Neural crest cell (in vitro differentiated cells): ENCODE data around the gene HES5.

GRCh38 chr1:2307568-2308028, 79.5 kb downstream of the SKI start:
- PRO-cap, result no peak

DNA sequence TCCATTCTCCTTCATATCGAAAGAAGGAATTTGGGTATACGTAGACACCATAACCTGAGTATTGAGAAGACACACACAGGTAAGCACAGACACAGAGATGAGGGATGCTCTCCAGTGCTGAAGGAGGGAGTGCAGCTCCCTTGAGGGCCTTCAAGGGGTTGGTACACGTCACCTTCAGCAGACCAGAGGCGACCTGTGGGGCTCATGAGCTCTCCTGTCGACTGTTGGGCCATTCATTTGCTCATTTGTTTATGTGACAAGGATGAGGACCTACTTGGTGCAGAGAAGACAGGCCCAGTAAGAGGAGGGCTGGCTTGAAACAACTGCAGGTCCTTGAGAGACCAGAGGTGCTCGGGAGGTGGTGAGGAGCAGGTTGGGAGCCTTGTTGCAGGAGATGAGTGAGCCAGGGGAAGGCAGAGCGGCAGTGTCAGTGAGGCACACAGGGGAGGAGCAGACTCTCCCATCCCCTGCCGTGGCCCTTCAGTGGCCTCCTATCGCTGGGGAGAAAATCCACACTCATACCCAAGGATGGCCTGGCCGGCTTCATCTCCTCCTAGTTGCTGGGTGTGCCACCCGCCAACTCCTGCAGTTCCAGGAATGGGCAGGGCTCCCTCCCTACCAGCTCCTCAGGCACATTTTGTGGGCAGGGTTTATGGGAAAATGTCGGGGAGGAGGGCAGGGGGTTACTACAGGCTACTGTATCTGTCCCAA, 1.3 kb downstream of the MORN1 start:
- PRO-cap, result no peak

GRCh38 chr1:2477925-2478652, 2.0 kb downstream of the PLCH2 start:
- PRO-cap, result no peak

DNA sequence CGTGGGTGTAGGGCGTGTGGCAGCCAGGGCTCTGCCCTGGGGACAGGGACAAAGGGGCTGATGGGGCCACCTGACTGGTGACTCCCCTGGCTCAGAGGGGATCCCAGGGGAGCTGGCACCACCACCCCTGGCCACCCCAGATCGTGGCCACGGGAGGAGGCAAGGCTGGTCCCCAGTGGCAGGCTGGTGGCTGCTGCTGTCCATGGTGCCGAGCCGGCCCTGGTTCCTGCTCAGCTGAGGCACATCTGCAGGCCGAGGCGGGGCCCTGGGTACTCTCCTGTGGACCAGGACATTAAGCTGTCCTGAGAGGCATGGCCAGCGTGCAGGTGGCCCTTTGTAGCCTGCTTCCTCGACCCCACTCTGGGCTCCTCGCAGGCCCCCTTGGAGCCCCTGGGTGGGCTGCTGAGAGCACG, 6.5 kb downstream of the PLCH2 start:
- PRO-cap, result no peak

GRCh38 chr1:2530155-2530752, at the start of gene HES5:
HES5 (minus strand) TSS chr1:2530263.
- PRO-cap, result unidirectional peak, minus-strand start at chr1:2530263

DNA sequence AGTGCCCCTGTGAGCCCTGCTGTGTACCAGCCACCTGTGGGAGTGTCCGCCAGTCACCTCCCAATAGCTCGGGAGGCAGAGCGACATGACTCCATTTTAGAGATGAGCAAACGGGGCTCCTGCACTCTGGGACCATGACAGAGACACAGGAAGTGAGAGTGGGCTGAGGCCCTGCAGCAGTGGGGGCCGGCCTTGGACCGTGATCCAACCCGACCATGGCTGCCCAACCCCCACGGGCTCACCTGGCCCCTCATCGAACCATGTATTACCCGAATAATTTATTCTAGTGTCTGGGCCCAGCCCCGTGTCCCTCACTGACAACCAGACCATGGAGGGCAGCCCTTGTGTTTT, 8.5 kb upstream of the TNFRSF14 start:
- PRO-cap, result no peak

DNA sequence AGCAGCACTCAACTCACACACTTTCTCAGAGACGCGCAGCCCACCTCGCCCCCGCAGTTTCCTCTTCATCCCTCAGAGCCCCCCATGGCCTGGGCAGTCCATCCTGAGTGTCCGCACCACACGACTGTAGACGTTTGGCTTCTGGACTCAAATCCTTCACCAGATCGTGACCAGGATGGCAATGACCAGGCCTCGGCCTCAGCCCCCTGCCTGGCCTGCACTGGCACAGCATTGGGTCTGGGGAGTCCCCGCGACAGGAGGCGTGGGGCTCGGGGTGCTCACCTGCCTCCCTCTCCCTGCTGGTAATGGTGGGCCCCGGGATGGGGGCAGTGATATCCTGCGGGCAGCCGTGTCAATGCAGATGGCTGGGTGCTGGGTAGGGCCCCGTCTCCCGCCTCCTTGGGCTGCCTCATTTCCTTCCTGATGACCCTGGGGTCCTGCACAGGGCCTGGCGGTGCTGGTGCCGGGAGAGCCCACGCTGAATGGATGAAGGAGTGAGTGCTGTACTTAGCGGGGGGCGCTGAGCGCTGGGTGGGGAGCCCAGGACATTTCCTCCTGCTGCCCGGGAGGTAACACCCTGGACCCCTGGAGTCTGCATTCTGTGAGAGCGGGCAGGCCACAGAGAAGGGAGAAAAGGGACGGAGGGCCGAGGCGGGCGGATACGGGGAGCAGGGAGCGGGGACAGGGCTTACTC, 2.2 kb upstream of the TNFRSF14 start:
- PRO-cap, result no peak

DNA sequence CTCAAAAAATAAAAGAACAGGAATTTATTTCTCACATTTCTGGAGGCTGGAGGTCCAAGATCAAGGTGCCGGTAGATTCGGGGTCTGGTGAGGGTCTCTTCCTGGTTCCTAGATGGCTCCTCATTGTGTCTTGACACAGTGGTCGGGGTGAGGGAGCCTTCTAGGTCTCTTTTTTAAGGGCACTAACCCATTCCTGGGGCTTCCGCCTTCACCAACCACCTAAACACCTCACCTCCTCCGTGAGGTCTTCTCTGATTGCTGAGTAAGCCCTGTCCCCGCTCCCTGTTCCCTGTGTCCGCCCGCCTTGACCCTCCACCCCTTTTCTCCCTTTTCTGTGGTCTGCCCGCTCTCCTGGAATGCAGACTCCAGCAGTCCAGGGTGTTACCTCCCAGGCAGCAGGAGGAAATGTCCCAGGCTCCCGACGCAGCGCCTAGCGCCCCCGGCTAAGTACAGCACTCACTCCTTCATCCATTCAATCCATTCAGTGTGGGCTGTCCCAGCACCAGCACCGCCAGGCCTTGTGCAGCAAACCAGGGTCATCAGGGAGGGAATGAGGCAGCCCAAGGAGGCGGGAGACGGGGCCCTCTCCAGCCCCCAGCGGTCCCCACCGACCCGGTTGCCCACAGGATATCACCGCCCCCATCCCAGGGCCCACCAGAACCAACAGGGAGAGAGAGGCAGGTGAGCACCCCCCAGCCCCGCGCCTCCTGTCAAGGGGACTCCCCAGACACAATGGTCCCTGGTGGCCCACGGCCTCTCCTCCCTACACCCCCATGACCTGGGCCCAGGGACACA, 10.0 kb downstream of the TNFRSF14 start:
- PRO-cap, result no peak

DNA sequence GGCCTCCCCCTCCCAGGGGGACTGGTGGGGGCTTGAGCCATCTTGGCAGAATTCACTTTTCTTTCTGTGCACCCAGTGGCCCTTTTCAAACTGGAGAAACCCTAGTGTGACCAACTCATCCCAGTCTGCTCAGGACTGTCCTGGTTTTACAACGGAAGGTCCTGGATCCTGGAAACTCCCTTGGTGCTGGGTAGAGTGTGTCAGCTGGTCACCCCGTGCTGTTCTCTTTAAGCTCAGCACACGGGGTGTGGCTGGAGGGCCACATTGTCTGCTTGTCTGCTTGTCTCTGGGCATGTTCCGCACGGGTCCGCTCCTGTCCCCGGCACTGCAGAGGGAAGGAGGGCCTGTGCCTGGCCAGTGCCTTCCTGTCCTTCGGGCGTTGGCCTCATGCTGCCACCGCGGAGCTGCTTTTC, 45.8 kb upstream of the TTC34 start:
- PRO-cap, result no peak

GRCh38 chr1:3074173-3075270, 5.5 kb downstream of the PRDM16 start:
- PRO-cap, result no peak

DNA sequence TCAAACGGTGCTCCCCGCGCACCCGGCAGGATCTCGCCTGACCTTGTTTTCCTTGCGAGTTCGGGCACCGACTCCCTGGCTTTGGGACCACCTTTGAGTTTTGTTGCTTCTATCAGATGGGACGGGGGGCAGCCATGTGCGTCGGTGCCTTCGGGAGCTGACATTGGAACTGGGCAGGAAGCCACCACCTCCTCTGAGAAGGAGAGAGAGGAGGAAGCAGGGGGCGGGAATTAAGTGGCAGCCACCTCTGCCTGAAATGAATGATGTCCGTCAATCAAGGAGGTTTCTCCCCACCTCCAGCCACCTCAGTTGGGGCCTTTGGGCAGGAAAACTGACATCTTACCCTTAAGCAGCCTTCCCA, 119.6 kb downstream of the PRDM16 start:
- PRO-cap, result no peak

GRCh38 chr1:3251037-3251693, 182.2 kb downstream of the PRDM16 start:
- PRO-cap, result no peak

DNA sequence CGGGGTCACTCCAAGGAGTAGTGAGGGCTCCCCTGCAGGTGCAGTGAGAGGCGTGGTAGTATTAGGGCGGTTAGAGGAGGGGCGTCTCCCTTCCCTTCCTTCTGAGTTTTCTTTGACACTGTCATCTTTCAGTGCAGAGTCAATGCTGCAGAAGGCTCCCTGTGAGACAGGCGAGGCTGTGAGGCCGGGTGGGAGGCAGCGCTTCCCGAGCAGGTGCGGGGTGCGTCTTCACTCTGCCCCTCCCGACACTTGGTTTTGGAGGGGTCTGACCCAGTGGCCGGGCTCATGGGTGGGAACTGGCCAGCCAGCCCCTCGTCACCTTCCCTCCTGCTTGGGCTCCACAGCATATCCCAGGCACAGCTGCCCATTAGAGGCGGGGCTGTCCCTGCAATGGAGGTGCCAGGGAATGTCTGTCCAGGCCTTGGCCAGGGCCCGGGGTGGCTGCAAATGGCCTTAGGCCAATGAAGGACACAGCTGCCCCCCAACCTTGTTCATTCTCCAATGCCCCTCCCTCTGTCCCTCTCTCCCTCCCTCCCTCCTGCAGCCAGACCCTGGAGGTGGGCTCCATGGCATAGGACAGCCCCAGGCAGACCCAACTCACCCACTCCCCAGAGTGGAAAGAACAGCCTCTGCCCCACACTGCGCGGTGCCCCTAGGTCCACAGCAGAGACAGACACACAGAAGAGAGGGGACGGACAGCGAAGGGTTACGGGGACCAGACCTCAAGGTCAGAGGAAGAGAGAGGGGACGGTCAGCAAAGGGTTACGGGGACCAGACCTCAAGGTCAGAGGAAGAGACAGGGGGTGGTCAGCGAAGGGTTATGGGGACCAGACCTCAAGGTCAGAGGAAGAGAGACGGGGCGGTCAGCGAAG, 171.4 kb upstream of the ARHGEF16 start:
- PRO-cap, result no peak

- PRO-cap, result no peak
Observed at GRCh38 chr1:3355701-3356748, 98.4 kb upstream of the ARHGEF16 start.

DNA sequence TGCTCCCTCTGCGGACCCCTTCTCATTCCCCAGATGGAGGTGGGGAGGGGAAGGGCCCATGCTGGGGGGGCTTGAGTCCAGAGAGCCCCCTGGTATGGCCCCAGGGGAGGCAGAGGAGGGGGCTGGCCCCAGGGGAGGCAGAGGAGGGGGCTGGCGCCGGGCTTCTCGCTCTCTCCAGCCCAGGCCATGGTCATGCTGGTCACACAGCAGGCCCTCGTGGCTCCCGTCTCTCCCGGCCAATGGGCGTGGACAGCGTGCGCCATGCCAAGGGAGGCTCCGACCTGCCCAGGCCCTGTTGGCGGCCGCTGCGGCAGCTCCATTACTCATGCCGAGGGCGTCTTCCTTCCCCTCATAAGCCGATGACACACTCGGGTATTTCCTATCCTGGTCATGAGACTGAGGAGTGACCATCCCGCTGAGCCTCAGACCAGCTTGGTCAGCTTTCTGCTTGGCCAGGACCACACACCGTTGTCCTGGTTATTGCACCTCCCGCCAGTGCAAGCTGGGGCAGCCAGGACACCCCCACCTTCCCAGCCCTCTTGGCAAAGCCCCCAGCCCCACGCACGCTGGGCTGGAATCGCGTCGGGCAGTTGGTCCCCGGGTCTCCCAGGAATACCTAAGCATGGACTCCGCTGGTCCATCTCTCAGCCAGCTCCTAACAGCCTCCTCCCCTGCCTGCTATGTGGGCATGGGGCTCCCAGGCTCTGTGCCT, 49.7 kb downstream of the ARHGEF16 start:
- PRO-cap, result no peak

DNA sequence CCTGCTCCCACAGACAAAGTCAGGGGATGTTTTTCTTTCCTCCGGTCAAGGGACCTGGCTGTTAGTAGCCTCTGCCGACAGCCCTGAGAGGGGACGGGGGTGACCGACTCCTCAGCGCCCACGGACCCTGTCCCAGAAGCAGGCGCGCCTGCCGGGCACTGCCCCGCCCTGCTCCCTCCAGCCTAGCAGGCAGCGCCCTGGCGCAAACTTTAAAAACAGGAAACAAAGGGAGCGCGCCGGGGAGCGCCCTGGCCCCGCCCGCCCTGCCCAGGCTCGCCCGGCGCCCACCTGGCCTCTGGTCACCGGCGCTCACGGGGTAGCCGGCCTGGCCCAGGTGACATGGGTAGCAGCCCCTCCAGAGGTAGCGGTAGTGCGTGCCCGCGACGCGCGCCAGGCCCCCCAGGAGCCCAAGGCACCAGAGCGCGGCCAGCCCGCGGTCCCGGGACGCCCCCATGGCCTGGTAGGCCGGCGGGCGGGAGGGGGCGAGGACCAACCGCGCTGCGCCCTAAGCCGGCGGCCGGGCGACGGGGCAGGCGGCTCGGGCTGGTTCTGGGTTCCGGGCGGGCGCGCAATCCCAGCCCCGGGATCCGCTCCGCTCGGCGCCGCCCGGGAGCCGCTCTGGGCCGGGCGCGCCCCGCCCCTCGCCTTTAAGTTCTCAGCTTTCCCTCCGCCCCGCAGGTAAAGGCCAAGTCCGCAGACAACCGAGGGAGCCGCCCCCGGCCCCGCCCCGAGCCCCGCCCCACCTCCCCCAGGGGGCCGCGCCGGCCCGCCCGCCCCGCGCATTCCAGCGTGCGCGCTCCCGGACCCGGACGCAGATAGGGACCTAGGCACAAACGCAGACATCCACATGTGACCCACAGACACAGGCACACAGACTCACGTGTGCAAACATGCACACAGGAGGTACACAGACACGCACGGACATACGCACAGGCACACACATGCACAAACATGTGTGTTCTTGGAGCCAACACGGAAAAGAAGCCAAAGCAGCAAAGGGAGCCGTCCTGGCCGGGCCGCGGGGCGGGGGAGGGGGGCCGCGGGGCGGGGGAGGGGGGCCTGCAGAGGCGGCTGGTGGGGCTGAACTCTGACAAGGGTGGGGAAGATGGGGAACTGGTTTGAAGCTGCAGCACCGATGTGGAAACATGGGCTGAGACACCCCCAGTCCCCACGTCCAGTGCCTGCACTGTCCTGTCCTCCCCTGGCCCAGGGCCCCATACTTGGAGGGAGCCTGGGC, 76.7 kb downstream of the ARHGEF16 start:
- PRO-cap, result bidirectional peak, plus-strand start at position 830 of the sequence, minus-strand start at position 620 of the sequence

DNA sequence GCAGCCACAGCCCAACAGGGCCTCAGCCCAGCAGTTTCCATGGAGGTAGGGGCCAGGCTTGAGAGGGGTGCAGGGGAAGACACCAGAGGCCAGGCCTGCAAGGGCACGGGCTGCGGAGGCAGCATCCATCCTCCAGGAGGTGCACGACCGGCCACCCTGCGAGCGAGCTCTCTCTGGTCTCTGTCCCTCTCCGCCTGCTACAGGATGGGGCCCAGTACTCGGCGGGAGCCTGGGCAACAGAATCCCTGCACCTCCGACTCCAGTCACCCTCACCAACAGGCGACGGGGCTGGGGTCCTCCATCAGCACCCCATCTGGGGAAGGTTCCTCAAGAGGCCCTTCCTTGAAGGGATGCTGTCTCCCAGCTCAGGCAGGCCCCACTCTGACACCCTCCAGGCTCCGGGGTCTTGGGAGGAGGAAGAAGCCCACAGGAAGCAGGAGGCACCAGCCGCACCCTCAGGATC, 77.8 kb downstream of the MEGF6 start:
- PRO-cap, result no peak

DNA sequence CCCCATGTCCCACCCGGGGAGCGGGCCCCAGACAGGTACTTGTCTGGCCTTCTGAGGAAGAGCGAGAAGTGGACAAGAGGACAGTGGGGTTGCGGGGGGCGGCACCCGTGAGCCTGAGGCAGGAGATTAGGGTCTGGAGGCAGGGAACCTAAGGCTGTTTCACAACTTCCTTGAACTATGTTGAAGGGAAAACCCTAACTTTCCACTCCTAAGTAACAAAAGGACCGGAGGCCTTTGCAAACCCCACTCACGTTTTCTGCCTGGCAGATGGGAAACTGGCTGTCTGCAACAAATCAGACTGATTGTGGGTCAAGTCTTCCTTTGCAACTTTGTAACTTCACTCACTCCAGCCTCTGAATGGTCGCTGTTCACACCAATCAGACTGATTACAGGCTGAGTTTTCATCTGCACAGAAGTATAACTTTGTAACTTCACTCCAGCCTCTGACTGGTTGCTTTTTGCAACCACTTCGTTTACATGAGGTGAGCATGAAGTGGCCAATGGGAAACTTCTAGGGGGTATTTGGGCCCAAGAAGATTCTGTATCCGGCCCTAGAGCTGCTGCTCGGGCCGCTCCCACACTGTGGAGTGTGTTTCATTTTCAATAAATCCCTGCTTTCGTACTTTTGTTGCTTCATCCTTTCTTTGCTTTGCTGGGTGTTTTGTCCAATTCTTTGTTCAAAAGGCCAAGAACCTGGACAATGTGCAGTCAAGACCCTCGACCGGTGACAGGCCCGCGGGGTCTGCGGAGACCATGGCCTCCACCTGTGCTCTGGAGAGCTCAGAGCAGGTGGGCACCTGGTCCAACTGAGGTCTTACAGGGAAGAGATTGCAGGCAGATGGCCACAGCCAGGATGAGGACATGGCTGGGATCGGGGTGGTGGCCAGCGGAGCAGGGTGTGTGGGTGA, 11.0 kb upstream of the CCDC27 start:
- PRO-cap, result no peak

- PRO-cap, result no peak
Observed at GRCh38 chr1:3975752-3976207, 75.7 kb upstream of the C1orf174 start.

GRCh38 chr1:4127286-4127631, 227.2 kb upstream of the C1orf174 start:
- PRO-cap, result no peak